Measurements from ENCODE around the gene PDE3B.

GRCh38 chr11:13044288-13044798, 35.2 kb downstream of the RASSF10 start:
- RRBS = no CpG with 5 or more reads among the region's 1 CpG

- RRBS = no CpG with 5 or more reads among the region's 5 CpGs
These were observed 105.7 kb downstream of the RASSF10 start for GRCh38 chr11:13114639-13115298.

DNA sequence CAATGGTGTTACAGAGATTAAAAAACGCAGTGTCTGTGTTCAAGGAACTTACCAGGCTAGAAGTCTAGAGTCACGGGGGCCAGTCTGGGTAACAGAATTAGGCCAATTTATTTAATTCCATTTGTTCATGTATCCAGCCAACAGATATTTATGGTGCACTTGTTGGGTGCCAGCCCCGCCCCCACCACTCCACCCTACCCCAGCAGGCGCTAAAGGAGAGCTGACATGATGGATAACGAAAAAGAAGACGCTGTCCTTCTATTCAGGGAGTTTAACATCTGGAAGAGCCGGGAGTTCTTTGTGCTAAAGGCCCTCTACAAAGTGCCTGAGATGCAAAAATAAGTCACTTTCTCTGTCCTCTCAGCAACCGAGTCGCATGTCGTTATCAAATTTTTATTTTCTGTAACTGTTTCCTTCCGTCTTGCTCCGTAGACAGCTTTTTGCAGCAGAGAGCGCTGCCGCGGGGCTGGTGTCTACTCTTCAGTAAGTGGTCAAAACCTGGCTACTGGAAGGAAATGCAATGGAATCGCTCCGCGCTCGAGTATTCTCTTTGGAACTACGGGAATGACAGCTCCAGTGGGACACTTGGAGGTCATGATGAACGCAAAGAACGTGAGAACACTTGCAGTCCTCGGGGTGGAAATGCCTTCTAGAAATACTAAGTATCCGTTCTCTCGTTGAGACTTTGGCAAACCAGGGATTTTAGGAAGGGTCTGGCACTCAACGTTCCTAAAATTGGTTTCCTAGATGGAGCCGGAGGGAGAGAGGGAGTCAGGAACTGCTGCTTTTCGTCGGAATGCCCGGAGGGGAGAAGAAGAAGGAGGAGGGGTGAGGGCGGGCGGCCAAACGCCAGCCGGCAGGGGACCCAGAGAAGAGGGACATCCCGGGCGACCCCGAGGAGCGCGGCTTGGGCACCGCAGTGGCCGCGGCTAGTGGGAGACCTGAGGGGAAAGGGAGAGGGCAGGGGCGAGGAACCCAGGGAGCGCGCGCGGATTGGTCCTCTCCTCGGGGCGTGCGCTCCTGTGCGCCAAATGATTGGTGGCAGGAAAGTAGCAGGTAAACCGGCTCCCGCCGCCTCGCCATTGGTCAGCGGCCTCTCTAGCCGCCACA, 774 bp upstream of the BMAL1 start:
- RRBS = 2% methylated on average over 10 of the region's 57 CpGs

GRCh38 chr11:13350997-13352047, 73.7 kb downstream of the BMAL1 start:
- RRBS = no CpG with 5 or more reads among the region's 9 CpGs

DNA sequence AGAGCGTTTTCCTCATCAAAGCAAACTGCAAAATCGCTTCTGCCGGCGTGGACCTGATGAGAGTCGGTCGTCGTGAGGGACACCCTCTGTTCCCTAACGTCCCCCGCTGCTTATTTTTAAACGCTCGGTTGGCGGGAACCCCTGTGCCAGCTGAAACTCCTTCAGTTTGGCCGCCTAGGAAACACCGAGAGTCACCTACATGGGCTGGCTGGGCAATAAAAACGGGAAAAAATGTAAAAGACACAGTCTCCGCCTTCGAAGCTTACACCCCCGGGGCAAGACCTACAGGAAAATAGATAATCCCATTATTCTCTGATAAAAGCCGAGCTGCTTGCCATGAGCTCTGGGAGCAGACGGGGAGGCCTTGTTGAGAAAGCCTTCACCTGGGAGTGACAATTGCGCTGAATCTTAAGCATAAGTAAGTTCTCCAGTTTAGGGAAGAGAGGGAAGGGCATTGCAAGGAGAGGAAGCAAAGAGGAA, 628 bp upstream of the BTBD10 start:
- RRBS = no CpG with 5 or more reads among the region's 21 CpGs

DNA sequence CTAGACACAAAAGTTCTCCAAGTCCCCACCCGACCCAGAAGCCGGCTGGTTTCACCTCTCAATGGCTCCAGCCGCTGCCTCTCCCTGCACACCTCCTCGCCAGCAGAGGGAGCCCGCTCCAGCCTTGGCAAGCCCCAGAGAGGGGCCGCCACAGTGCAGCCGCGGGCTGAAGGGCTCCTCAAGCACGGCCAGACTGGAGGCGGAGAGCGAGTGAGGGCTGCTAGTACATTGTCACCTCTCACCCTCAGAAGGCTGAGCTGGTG, 8.7 kb downstream of the PTH start:
- RRBS = no CpG with 5 or more reads among the region's 11 CpGs

- RRBS = no CpG with 5 or more reads among the region's 1 CpG
These were observed 86.7 kb downstream of the RRAS2 start for GRCh38 chr11:14272074-14272865.

- RRBS = no CpG with 5 or more reads among the region's 2 CpGs
These were observed 13.6 kb downstream of the RRAS2 start for GRCh38 chr11:14345401-14345731.

- RRBS = 1% methylated on average over 48 of the region's 80 CpGs
These were observed 1.0 kb downstream of the RRAS2 start for GRCh38 chr11:14357610-14358747.

DNA sequence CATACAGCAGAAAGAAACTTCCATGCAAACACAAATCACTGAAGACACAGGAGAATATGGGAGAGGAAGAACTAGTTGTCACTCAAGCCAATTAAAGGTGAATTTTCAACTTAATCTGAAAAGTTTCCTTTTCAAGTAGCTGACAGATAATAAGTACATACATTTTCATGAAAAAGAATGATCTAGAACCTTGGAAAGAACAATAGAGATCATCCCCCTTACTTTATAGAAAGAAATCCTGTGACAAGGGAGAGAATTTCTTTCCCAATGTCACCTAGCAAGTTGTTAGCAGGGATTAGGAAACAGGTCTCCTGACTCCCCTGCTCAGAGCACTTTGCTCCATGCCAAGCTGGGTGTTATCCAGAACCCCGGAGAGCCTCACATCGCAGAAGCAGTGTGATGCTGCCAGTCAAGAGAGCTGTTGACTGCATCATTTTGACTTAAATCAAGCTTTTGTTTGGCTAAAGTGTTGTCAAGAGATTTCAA, 3.5 kb upstream of the RRAS2 start:
- RRBS = no CpG with 5 or more reads among the region's 2 CpGs

DNA sequence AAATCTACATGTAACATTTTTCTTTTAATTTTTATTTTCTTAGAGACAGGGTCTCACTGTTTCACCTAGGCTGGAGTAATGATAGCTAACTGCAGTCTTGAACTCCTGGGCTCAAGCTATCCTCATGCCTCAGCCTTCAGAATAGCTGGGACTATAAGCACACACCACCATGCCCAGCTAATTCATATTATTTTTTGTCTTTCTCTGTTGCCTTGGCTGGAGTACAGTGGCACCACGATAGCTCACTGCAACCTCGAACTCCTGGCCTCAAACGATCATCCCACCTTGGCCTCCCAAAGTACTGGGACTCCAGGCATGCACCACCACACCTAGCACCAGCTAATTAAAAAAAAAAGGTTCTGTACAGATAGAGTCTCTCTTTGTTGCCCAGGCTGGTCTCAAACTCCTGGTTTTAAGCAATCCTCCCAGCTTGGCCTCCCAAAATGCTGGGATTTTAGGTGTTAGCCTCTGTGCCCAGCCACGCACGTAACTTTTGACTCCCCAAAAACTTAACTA, 14.6 kb downstream of the COPB1 start:
- RRBS = no CpG with 5 or more reads among the region's 5 CpGs

DNA sequence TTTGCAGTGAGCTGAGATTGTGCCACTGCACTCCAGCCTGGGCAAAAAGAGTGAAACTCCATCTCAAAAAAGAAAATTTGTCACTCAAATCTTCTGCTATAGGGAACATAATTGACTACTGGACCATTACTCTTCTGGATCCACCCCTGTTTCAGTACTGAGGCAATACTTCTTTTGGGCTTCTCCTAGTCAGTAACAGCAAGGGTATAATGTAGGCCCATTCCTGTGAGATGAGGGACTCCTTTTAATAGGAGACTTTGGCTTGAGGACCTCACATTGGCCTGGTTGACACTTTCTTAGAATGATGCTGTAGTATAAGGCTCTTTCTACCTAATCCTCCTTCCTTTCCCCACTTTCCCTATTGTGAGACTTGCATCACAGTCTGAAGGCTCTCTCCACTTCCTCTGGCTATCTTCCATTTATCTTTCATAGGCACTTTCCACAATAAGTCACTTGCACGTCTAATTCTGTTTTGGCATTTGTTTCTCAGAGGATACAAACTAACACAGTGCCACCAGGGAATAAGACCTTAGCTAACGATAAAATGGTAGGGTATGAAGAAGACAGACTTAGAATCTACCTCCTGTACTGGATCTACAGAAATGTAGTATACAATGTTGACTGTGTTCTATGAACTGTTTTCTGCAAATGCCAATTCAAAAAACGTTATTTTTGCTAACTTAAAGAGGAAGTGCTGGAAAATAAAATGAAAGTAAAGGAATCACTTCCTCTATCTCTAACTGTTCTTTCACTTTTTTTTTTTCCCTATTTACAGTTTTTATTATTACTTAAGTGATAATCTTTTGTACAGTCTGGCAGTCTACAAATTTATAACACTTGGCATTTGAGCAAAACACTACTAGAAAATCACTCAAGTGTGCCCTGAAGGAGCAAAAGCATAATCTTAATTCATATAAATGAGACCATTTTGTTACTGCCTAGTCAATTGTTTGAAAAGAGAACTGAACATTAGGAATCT, 17.9 kb upstream of the PDE3B start:
- RRBS = no CpG with 5 or more reads among the region's 3 CpGs

DNA sequence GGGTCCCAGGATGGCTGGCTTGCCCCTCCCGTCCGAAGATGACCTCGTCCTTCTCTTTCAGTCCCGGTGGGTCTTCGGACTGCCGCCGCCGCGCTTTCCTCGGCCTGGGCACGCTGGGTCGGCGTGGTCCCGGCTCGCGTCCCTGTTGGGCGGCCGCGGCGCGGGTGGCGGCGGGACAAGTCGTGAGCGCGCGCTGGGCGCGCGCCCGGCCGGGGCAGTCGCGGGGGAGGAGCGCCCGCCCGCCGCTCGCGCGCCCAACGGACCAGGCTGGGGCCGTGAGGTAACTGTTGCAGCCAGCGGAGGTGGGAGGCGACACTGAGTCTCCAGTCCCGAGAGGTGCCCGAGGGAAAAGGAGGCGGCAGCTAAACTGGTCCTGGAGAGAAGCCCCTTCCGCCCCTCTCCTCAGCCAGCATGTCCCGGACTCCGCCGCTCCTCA, at the start of gene PDE3B:
Gene PDE3B (plus strand): TSS at position 326 of the 436 bp plus-strand sequence.
- RRBS = 11% methylated on average over 29 of the region's 52 CpGs

DNA sequence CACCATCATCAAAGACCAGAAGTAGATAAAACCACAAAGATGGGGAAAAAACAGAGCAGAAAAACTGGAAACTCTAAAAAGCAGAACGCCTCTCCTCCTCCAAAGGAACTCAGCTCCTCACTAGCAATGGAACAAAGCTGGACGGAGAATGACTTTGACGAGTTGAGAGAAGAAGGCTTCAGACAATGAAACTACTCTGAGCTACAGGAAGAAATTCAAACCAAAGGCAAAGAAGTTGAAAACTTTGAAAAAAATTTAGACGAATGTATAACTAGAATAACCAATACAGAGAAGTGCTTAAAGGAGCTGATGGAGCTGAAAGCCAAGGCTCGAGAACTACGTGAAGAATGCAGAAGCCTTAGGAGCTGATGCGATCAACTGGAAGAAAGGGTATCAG, 18.7 kb downstream of the PDE3B start:
- RRBS = no CpG with 5 or more reads among the region's 7 CpGs

GRCh38 chr11:14872899-14873582, 19.0 kb downstream of the CYP2R1 start:
- RRBS = no CpG with 5 or more reads among the region's 2 CpGs

DNA sequence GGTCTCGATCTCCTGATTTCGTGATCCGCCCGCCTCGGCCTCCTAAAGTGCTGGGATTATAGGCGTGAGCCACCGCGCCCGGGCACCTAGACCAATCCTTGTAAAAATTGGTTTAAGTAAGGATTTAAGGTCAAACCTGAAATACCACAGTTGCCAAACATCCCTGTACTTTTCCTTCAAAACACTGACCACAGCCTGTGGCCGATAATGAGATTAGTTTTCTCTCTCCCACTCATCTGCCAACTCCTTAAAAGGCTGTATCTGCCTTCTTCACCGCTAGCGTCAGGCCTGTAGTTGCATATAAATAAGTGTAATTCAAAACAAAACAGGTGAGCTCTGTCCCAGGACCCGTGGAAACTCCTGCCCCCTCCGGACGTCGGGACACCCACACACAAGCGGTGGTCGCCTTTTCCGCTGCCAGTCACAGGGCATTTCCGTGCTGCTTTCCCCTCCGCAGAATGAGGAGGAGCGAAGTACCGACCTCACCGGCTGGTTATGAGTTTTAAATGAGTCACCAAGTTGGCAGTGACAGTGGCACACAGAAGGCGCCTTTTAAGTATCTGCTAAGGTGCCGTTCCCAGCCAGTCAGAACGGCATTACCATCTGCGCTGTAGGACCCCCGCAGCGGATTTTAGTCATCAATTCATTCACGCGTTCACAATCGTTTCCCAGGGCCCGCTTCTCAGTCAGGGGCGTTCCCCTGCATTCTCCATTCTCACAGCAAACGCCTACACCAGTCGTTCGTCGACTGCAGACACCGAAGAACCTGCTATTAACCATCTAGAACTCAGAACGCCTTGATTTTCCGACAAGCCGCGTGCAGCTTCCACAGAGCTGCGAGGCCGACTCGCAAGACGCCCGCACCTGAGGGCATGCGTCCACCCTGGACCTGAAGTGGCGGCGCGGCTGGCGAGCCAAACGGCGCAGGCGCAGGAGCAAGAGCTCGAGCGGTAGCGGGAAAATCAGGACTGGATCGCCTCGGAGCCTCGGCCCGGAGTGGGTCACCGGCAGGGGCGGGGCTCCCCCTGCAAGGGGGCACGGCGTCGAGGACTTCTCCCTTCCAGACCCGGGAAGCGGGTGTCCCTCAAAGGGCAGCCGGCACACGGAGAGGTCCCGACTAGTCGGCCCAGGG, 901 bp downstream of the CYP2R1 start:
- RRBS = 1% methylated on average over 19 of the region's 75 CpGs

DNA sequence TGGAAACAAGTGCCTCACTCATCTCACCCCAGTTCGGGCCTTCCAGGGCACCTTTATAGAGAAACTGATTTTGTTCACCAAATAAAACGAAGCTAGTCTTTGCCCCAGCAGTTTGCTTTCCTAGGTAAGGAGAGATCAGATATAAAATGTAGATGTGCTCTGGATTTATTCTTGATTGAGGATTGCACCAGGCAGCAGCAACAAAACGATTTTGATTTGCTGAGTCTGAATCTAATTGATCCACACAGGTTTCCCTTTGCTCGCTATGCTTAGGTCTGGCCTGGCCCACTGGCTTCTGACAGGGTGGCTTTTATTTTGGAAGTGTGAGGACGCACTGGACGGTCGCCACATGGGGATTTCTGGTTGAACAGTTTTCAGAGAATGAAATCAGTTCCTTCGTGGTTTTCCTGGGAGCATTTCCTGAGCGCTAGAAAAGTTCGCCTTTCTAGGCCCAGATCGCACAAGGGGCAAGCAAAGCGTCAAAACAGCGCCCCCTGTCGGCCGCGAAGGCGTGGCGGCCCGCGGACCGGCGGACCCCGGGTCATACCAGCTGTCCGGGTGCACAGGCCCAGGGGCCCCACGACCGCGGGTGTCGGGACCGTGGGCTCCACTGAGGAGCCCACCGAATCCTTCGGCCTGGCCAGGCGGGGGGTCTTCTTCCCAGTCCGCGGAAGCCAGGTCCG, 12.6 kb upstream of the CYP2R1 start:
- RRBS = 3% methylated on average over 5 of the region's 35 CpGs

GRCh38 chr11:16878117-16878962, 135.9 kb downstream of the PLEKHA7 start:
- RRBS = no CpG with 5 or more reads among the region's 10 CpGs

GRCh38 chr11:16905716-16906285, 108.4 kb downstream of the PLEKHA7 start:
- RRBS = no CpG with 5 or more reads among the region's 3 CpGs

- RRBS = 2% methylated on average over 12 of the region's 21 CpGs
These were observed 89.6 kb downstream of the PLEKHA7 start for GRCh38 chr11:16924502-16925109.

All from hTERT-HM (cell line).